Metastatic Liver Carcinoma in the Lung (tissue), 2 donors: ENCODE measurements around the gene NADK2.

DNA sequence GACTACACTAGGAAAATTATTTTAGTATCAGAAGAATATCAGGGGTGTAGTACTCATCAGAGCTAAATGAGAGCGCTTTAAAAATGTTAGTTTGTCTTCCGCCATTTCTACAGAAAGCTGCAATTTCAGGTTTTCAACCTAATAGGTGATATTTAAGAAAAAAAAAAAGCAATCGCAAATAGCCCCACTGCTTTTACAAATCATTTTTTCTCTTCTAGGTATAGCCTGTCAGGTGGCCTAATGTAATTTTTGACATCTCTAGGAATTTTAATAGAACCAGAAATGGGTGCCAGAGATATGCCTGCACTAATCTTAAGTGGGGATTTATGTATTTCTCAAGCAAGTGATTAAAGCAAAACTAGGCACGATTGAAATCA lies 746 bp upstream of the AMACR start:
- PRO-cap, 2 experiments, result no peak in any of the 2 experiments

- PRO-cap, 2 experiments, result no peak in any of the 2 experiments
Observed at GRCh38 chr5:34244015-34244508, 201.0 kb upstream of the C1QTNF3 start.

- PRO-cap, 2 experiments, result peak in 2 of 2 experiments; most common plus-strand start chr5:34244782 (in 1)
Observed at GRCh38 chr5:34244509-34245612, 201.8 kb upstream of the C1QTNF3 start.

- PRO-cap, 2 experiments, result no peak in any of the 2 experiments
Observed at GRCh38 chr5:34699468-34699742, 43.3 kb downstream of the RAI14 start.

GRCh38 chr5:34866729-34867619 lies 28.0 kb downstream of the TTC23L start:
- PRO-cap, 2 experiments, result no peak in any of the 2 experiments

GRCh38 chr5:35134152-35134699 lies 86.5 kb upstream of the AGXT2 start:
- PRO-cap, 2 experiments, result no peak in any of the 2 experiments

GRCh38 chr5:35213616-35214678 lies 16.3 kb downstream of the PRLR start:
- PRO-cap, 2 experiments, result no peak in any of the 2 experiments

GRCh38 chr5:35618564-35619031 lies 935 bp downstream of the SPEF2 start:
- PRO-cap, 2 experiments, result no peak in any of the 2 experiments

GRCh38 chr5:35833135-35833593 lies 23.5 kb upstream of the IL7R start:
- PRO-cap, 2 experiments, result no peak in any of the 2 experiments

DNA sequence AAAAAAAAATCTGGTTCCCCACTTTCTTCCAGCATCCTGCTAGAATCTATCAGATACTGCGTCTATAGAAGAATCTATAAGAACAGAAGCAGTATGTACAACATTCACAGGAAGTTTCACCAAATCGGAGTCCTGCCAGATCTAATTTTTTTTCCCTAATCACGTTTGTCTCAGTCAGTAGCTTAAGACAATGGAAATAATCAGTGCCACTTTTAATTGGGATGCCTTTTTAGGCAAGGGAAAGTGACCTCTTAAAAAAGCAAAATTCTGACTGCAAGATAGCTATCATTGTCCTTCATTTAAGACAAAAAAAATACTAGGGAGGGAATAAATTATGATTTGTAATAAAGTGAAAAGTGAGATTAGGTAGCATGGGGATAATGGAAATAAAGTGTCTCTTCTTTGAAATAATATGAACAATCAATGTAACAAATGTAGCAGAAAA lies 3.4 kb downstream of the IL7R start:
- PRO-cap, 2 experiments, result no peak in any of the 2 experiments

DNA sequence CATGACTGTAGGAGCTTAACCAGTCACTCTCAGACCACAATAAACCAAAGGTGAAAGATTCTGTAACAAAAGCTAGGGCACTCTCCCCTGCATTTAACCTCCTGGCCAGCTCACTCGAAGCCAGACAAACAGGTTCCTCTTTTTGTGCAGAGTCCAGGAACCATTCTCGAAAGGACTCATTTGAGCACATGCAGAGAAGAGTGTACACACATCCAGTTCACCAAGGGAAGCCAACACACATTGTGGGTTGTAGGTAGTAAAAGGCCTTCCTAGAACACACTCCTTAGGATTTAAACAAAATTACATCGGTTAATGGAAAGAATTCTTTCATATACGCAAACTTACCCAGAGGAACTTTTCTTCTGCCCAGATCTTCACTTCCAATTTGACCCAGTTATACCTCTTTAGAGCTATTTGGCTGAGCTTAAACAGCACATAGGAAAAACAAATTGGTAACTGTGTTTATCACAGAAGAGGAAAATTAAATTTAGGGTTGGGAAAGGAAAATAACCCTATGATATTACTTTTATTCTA lies 6.7 kb downstream of the IL7R start:
- PRO-cap, 2 experiments, result no peak in any of the 2 experiments

DNA sequence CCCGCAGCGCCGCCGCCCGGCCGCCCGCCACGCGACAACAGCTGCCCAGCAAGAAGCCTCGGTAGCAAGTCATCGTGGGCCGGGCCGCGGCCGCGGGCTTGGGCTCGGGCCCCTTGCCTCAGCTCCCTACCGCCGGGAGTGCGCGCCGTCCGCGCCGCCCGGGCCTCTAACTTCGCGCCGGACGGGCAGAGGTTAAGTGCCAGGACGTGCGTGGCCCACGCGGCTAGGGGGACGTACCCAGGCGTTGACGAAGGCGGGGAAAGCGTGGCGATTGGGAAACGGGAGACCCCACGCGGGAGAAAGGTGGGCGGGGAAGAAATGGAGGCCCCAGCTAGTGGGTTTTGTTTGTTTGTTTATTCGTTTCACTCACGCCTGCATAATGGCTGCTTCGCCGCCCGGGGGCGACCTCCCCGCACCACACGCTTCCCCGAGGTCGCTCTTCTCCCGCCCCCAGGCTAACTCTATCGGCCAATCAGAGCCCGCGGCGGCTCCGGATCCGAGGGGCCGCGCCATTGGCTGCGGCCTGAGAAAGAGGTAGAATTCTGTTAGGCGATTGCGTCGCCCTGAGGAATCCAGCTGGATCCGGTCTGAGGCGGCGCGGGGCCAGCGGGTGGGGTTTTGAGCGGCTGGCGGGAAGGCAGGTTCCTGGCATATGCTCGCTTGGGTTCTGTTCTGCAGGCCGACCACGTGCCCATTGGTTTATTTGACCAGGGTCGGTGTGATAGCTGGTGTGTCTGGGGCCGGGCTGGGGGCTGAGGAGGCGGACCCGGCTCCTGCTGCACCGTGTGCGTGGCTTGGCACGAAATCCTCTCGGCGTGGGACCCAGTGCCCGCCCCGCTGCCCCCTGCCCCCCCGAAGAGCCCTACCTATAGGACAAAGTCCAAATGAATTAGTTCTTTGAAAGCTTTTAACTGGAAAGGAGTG lies at the start of gene NADK2:
NADK2 (minus strand) TSS at position 200 of the 924 bp plus-strand sequence.
- PRO-cap, 2 experiments, result peak in 2 of 2 experiments; most common plus-strand start position 731 of the sequence (in 2); most common minus-strand start position 160 of the sequence (in 2)

DNA sequence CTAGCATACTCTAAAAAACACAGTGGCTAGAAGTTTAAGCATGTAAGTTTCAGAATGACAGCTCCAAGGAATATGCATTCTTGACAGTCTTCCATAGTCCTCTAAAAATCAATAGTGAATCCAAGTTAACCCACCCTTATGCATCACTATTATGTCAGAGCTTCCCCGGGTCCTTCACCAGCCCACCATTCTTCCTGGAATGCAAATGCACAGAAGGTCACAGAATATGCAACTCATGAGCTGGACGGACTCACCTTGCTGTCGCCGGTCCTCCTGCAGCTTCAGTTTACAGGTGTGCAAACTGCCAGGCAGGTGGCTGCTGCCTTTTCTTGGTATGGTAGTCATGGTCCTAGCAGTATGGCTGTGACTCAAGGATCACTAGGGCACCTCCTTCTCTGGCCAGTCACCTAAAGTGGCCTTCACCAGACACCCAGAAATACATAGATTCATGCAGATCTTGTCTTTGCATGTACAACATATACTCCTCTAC lies 585 bp downstream of the RANBP3L start:
- PRO-cap, 2 experiments, result no peak in any of the 2 experiments

DNA sequence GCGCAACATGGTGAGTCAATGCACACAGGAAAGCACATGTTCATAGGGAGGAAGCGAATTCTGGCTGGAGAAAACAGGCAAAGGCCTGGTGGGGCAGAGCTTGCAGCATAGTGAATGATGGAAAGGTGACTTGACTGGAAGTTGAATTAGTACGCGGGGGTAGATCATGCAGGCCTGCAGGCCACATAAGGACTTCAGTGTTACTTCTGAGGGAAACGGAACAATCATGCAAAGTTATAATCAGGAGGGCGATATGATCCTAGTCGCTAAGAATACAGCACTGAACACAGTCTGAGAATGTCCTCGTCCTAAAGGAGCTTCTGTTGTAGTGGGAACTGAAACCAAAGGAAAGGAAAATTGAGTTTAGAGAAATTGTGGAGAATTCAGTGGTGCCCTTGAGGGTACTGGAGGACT lies 71.9 kb upstream of the RANBP3L start:
- PRO-cap, 2 experiments, result no peak in any of the 2 experiments

- PRO-cap, 2 experiments, result peak in 1 of 2 experiments; most common plus-strand start chr5:36418480 (in 1)
Observed at GRCh38 chr5:36418156-36418565, 116.5 kb upstream of the RANBP3L start.

DNA sequence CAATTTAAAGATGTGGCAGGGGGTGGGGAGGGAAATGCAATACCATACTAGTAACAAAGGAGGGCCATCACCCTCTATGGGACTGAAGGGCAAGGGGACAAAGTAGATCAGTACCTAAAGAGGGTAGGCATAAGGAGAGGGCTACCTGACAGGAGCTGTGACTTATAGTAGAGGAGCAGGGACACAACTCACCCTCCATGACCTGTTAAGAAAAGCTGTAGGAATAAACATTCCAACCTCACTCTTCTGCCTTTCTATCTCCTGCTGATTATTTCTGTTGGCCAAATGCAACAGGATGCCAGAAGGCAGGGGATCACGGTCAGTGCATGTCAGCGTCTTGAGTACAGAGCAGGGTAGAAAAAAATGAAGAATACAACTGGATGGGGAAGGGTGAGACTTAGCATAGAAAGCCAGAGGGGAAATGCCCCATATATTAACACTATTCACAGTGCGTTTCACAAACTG lies 31.3 kb upstream of the SLC1A3 start:
- PRO-cap, 2 experiments, result no peak in any of the 2 experiments

- PRO-cap, 2 experiments, result no peak in any of the 2 experiments
Observed at GRCh38 chr5:36648346-36648610, 41.9 kb downstream of the SLC1A3 start.

- PRO-cap, 2 experiments, result no peak in any of the 2 experiments
Observed at GRCh38 chr5:36670618-36671293, 64.3 kb downstream of the SLC1A3 start.

GRCh38 chr5:36745184-36745624 lies 131.4 kb upstream of the NIPBL start:
- PRO-cap, 2 experiments, result peak in 1 of 2 experiments; most common plus-strand start chr5:36745227 (in 1); most common minus-strand start chr5:36745469 (in 1)

DNA sequence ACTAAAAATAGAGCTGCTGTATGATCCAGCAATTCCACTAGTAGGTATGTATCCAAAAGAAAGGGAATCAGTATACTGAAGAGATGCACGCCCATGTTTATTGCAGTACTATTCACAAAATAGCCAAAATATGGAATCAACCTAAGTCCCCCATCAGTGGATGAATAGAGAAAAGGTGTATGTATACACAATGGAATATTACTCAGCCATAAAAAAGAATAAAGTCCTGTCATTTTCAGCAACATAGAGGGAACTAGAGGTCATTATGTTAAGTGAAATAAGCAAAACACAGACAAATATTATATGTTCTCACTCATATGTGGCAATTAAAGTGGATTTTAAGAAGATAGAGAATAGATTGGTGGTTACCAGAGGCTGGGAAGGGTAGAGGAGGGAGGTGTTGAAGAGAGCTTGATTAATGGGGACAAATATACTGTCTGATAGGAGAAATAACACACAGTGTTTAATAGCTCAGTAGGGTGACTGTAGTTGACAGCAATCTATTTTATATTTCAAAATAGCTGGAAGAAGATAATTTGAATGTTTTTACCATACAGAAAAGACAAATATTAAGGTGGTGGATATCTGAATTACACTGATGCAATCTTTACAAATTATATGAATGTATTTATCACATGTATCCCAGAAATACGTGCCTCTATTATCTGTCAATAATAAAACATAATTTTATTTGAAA lies 88.7 kb downstream of the NIPBL start:
- PRO-cap, 2 experiments, result no peak in any of the 2 experiments